SK-N-SH (cell line): Measurements from ENCODE around the genes PLK4 and JADE1.

CAGE:
- cytosol, long polyA plus RNA: no peak
- long polyA plus RNA: no peak
- nucleus, long polyA plus RNA: no peak
Observed at GRCh38 chr4:123659414-123659783, 262.8 kb downstream of the SPRY1 start.

- RRBS: no CpG with 5 or more reads among the region's 5 CpGs
CAGE:
- cytosol, long polyA plus RNA: no peak
- long polyA plus RNA: no peak
- nucleus, long polyA plus RNA: no peak
Observed at GRCh38 chr4:123744903-123745189, 348.3 kb downstream of the SPRY1 start.

DNA sequence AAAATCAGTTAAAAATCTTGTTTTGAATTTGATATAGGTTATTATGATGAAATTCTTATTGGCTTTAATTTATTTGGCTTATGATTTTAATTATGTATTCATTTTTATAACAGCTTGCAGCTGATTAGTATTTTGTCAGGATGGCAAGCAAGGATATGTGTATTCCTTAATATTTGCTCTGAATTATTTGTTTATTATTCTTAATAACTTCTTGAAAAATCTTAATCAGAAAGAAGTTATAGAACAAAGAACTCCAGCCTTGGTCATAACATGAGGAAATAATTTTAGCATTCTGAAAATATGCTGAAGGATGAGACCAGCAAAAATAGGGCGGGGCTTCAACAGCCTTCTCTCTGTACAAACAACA is 589.4 kb downstream of the SPRY1 start:
- RRBS: no CpG with 5 or more reads among the region's 1 CpG
CAGE:
- cytosol, long polyA plus RNA: no peak
- long polyA plus RNA: no peak
- nucleus, long polyA plus RNA: no peak

- RRBS: no CpG with 5 or more reads among the region's 6 CpGs
CAGE:
- cytosol, long polyA plus RNA: no peak
- long polyA plus RNA: no peak
- nucleus, long polyA plus RNA: no peak
Observed at GRCh38 chr4:125416853-125417366, 102.2 kb downstream of the FAT4 start.

DNA sequence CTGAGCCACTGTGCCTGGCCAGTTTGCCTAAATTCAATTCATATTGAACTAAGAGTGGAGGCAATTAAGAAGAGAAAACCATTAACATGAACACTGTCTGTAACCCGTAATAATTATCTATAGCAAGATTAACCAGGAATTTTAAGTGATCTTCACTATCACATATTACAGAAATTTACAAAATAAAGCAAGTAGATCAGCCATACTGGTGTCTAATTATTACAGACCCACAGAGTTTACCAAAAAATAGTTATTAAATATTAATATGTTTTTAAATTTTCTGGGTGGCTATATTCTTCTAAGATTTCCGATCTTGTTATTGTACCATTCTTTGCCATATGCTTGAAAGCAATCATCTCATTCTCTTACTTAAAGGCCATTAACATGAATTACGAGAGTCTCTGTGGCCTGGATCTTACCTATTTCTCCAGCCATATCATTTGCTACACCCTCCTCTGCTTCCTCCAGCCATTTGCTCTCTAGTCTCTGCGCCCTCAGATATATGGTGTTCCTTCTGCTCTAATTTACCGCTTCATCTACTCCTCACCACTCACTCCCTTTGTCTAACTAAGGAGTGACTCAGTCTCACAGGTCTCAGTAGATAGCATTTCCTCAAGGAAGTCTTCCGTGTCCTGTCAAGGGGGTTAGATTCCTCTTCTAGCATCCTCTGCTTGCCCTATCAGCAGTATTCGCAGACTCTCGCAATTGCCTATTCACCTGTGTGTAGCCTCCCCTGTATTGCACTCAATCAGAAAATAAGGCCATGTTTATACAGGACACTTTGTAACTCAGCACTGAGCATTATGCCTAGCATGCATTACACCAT is 892.2 kb upstream of the INTU start:
- RRBS: no CpG with 5 or more reads among the region's 8 CpGs
CAGE:
- cytosol, long polyA plus RNA: no peak
- long polyA plus RNA: no peak
- nucleus, long polyA plus RNA: no peak

DNA sequence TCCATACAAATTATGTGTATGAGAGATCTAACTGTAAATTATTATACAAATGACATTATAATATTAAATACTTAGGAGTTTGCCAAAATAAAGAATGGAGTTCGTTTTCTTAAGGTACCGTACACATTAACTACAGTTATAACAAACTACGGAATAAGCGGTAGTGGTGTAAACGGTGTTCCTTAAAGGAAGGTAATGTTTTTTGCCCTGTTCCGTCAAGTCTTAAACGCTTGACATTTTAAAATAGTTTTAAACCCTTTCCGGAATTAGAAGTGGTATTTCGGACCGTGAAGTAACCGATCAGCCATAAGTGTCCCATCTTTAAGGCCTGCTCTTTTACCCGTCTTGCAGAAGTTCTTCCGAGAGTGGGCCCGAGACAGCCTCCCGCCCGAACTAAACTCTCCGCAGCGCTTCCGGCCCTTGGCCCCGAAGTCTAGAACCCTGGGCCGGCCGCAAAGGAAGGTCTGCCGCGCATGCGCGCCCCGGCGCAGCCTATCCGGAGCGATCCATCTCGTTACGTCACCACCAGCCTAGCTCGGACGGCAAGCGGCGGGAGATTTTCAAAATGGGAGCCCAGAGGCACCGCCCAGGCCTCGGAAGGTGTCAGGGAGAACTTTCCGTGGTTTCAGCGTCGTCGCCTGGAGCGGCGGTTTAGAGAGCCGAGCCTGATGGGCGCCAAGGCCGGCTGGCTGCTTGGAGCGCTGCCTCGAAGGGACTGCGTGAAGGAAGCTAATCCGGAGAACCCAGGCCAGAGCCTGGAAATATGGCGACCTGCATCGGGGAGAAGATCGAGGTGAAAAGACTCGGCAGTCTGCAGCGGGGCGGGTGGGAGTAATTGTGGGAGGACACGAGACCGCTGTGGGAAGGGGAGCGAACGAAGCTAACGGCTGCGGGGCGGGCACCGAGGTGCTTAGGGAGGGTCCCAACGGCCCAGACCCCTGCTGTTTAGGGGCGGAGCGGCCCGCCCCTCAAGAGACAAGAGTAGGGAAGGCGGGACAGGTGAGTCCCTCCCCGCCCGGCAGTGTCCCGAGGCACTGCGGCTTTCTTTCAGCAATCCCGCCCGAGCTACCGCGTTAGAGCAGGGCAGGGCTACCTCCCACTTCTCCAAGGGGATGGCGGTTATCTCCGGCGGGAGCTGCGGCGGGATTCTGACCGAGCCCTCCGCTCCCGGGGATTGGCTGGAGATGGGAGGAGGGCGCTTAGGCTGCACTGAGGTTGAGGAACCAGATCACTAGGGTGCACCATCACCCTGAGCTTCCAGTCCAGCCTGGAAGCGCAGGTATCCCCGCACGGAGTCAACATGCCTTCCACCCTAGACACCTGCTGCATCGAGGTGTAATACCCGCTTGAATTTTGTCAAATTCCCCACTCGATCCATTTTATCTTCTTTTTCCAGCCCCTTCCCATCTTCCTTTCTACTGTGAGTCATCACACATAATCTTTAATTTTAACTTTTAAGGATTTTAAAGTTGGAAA is at the start of gene PLK4:
Gene PLK4 (plus strand): TSS at position 522 of the 1,476 bp plus-strand sequence.
- RRBS: 2% methylated on average over 16 of the region's 93 CpGs
CAGE:
- cytosol, long polyA plus RNA: no peak
- long polyA plus RNA: no peak
- nucleus, long polyA plus RNA: no peak

- RRBS: no CpG with 5 or more reads among the region's 8 CpGs
CAGE:
- cytosol, long polyA plus RNA: no peak
- long polyA plus RNA: no peak
- nucleus, long polyA plus RNA: no peak
Observed at GRCh38 chr4:128037208-128037524, 23.9 kb upstream of the LARP1B start.

DNA sequence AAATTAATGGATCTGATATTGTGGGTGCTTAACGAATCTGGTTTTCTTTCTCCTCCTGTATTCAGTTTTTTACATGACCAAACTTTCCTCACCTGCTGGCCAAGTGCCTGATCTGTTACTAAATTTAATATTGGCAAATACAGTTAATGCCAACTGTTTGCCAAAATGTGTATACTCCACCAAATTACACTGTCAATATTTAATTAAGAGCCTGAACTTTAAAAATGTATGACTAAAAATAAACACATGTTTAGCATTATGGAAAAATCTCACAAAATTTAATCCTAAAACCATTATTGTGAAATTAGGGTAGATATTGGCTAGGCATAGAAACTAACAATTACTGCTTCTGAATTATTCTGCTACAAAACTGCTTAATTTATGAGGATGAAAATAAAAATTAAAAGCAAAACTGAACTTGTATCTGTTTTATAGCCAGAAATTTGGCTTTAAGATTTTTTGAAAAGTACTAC is 3.2 kb downstream of the PGRMC2 start:
- RRBS: no CpG with 5 or more reads among the region's 1 CpG
CAGE:
- cytosol, long polyA plus RNA: no peak
- long polyA plus RNA: no peak
- nucleus, long polyA plus RNA: no peak

DNA sequence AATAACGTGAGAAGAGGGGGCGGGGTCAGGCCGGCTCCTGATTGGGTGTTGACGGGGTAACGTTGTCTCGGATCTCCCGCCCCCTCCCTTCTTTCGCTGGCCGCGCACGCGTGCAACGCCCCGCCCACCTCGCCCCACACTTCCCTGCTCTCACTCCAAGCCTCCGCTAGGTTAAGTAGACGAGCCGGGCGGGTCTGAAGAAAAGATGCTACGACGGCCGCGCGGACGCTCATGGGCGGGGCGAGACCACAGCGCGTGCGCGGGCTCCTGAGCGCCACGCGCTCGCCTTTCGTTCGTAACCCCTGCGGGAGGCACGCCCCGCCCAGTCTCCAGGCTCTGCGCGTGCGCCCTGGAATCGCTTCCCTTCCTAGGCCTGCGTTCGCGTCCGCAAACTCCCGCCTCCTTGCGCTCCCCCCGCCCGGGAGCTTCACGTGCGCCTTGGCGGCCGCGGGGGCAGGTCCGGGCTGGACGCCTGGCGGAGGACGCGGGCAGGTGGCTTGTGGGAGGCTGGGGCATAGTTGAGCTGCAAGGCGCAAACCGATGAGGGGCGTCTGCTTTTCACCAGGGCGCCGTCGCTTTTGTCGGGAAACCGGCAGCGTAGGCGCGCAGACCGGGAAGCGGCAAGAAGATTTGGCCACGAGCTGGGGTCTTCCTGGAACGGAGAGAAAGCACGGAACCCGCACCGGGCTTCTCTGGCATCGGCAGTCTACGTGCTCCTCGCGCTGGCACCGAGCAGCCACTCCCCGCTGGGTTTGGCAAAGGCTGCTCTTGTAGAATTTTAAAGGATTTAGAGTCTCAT is 466 bp upstream of the PGRMC2 start:
- RRBS: 2% methylated on average over 17 of the region's 86 CpGs
CAGE:
- cytosol, long polyA plus RNA: no peak
- long polyA plus RNA: no peak
- nucleus, long polyA plus RNA: no peak

DNA sequence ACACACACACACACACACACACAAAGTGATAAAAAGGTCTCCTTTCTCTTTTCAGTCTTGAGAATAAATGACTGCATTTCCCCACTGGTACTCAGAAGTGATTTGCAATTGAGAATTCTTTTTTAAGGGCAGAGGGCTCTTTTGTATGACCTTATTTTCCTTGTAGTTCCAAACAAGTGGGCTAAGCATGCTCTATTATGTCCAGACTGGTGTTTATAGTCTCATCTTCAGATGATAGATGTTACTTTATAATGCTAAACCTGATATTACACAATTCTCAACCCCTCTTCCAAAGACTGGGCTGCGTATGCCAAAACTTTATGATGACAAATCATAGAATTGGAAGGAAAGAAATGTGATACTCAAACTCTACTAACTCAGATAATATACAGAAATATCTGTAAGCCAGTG is 240.0 kb upstream of the JADE1 start:
- RRBS: no CpG with 5 or more reads among the region's 1 CpG
CAGE:
- cytosol, long polyA plus RNA: no peak
- long polyA plus RNA: no peak
- nucleus, long polyA plus RNA: no peak

- RRBS: no CpG with 5 or more reads among the region's 96 CpGs
CAGE:
- cytosol, long polyA plus RNA: no peak
- long polyA plus RNA: no peak
- nucleus, long polyA plus RNA: start-site peak on the plus strand at chr4:128809718-128809825, 53 and 49 reads in 2 replicates; start-site peak on the plus strand at chr4:128810154-128810249, 40 and 63 reads in 2 replicates
Observed at GRCh38 chr4:128809299-128810425, at the start of gene JADE1. Gene JADE1, plus strand, starts transcription at chr4:128809700.

GRCh38 chr4:128952331-128953074 is 140.8 kb downstream of the SCLT1 start:
- RRBS: no CpG with 5 or more reads among the region's 2 CpGs
CAGE:
- cytosol, long polyA plus RNA: no peak
- long polyA plus RNA: no peak
- nucleus, long polyA plus RNA: no peak

DNA sequence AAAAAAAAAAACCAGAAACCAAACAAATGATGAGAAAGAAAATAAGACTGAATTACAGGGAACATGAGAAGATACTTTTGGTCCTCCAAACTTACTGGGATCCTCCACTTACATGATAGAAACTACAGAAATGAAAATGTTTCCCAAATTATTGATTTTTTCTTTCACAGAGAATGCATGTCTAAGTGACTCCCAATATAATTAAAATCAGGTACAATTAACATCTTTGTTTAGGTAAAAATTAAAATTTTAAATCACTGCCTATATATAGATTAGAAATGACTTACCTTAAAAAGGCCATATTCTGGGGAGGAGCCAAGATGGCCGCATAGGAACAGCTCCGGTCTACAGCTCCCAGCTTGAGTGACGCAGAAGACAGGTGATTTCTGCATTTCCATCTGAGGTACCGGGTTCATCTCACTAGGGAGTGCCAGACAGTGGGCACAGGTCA is 757.7 kb downstream of the C4orf33 start:
- RRBS: no CpG with 5 or more reads among the region's 4 CpGs
CAGE:
- cytosol, long polyA plus RNA: no peak
- long polyA plus RNA: no peak
- nucleus, long polyA plus RNA: no peak

CAGE:
- cytosol, long polyA plus RNA: no peak
- long polyA plus RNA: no peak
- nucleus, long polyA plus RNA: no peak
Observed at GRCh38 chr4:132262625-132263055, 886.5 kb upstream of the PCDH10 start.

GRCh38 chr4:133152477-133153114 is 3.5 kb downstream of the PCDH10 start:
- RRBS: 2% methylated on average over 1 of the region's 23 CpGs
CAGE:
- cytosol, long polyA plus RNA: no peak
- long polyA plus RNA: no peak
- nucleus, long polyA plus RNA: no peak

DNA sequence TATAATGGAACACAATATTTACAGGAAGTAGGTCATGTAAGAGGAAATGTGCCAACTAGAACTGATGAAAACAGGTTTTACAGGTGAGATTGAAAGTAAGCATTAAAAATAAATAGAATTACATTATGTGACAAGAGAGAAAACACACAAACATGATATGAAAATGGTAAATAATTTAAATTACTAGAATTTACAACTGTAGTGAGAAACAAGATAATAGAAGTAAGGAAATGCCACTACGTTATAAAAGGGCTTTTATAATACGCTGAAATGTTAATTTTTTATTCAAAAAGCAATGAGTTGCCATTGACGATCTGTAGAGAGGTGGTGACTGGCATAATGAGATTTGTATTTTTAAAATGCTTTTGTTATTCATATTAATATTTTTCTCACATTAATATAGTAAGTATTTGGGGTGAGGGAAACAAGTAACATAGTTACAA is 315.0 kb downstream of the PABPC4L start:
- RRBS: no CpG with 5 or more reads among the region's 3 CpGs
CAGE:
- cytosol, long polyA plus RNA: no peak
- long polyA plus RNA: no peak
- nucleus, long polyA plus RNA: no peak

- RRBS: no CpG with 5 or more reads among the region's 14 CpGs
CAGE:
- cytosol, long polyA plus RNA: no peak
- long polyA plus RNA: no peak
- nucleus, long polyA plus RNA: no peak
Observed at GRCh38 chr4:134326902-134327192, 125.3 kb upstream of the PABPC4L start.

GRCh38 chr4:137532869-137533238 is 560 bp upstream of the PCDH18 start:
- RRBS: no CpG with 5 or more reads among the region's 3 CpGs
CAGE:
- cytosol, long polyA plus RNA: no peak
- long polyA plus RNA: no peak
- nucleus, long polyA plus RNA: no peak

- RRBS: no CpG with 5 or more reads among the region's 26 CpGs
CAGE:
- cytosol, long polyA plus RNA: no peak
- long polyA plus RNA: no peak
- nucleus, long polyA plus RNA: no peak
Observed at GRCh38 chr4:137942813-137943428, 299.2 kb downstream of the SLC7A11 start.

DNA sequence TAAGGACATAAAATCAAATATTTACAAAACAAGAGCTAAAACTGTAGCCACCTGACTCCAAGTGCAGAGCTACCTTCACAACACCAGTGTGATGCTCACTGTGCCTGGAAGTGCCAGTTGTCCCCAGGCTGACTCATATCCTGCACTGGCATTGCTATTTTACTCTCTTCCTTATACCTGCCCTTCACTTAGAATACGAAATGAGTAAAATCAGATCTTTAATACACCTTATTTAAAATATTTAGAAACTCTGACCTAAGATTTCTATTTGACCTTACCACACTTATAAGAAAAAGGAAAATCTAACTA is 39.4 kb downstream of the SLC7A11 start:
- RRBS: no CpG with 5 or more reads among the region's 1 CpG
CAGE:
- cytosol, long polyA plus RNA: no peak
- long polyA plus RNA: no peak
- nucleus, long polyA plus RNA: no peak